Left common carotid artery plus branches (tissue), 1 donor: ENCODE measurements around the genes CRYL1 and FGF9.

- PRO-cap, result no peak
Observed at GRCh38 chr13:18946749-18947167, 234.9 kb downstream of the TUBA3C start.

DNA sequence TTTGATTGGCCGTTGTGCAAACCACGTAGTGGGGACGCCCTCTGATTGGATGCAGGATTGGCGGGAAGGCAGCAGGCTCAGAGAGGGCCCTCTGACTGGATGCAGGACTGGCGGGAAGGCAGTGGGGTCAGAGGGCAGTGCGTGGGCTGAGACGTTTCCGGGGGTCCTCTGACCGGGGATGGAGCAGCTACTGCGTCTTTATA, 198 bp upstream of the TUBA3C start:
- PRO-cap, result no peak

GRCh38 chr13:19772139-19772743, 10.5 kb downstream of the PSPC1 start:
- PRO-cap, result no peak

- PRO-cap, result bidirectional peak, plus-strand start at chr13:19863866, minus-strand start at chr13:19863519
Observed at GRCh38 chr13:19863734-19864606, 521 bp upstream of the ZMYM5 start.

DNA sequence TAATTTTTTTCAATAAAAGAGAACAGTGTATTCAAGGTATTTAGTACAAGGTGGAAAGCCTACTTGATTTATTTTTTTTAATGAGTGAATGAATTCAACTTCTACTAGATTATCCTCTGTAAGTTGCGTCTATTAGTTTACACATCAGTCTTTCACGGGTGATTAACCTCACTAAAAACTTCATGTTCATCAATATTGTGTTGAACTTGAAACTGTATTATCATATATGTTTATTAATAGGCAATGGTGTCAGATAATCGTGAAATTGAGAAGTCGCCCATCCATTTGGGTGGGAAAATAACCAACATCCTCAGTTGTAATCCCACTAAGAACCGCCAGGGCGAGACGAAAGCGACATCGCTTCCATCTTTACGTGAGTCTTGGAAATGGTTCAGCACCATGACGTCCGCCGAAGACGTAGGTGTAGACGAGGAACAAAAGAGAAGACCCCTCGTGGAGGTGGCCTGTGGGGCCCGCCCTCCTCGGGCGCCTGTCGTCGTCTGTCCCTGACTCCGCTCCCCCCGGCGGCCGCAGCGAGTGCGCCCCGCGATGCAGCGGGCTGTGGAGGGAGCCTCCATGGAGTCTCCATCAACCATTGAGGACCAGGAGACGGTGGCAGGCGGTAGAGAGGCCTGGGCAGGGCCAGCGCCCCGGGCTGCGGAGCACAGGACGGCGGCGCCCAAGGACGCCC, 1.3 kb upstream of the ZMYM2 start:
- PRO-cap, result unidirectional peak, plus-strand start at position 376 of the sequence

GRCh38 chr13:20121145-20121623, 39.7 kb downstream of the GJA3 start:
- PRO-cap, result no peak

- PRO-cap, result no peak
Observed at GRCh38 chr13:20161348-20162203, 724 bp upstream of the GJA3 start.

- PRO-cap, result no peak
Observed at GRCh38 chr13:20520280-20520852, 5.3 kb downstream of the CRYL1 start.

DNA sequence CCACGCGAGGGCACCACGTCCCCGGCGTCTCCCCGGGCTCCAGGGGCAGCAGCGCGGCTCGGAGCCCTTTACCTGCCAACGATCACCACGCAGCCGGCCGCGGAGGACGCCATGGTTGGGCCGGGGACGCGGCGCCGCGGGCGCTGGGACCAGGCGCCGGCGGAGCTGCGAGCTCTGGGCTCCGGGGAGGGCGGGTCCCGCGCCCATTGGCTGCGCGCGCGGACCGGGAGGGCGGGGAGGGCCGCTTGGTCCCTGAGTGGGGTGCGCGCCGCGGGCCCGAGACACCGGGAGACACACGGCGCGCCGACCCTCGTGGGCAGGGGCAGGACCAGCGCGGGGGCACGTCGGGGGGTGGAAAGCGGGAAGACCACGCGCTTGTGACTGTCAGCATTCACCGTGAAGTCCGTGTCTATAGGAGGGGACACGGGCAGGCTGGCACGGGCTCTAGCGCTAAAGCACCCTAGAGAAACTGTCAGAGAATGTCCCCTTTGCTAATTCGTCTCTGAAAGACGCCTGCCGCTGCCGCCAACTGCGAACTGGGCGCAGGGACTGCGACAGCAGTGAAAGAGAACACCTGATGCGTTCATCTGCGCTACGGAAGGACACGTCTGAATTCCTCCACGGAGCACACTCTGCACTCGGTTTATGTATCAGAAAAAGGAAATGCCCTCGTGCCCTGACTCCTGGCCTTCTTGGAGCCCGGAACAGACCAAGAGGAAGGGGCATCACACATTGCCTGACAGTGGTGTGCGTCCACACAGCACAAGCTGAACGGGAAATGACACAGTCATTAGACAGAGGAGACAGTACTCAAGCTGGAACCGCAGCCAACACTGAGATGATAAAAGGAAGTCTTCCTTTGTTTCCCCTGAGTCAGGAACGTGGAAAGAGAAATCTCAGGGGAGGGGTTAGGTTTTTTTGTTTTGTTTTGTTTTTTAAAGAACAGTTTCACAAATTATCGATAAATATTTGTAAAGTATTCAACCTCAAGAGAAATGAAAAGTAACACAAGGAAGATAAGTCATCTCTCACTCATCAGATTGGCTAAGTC, at the start of gene CRYL1:
TSS of gene CRYL1 (minus strand) at position 176 of the 1,051 bp plus-strand sequence.
- PRO-cap, result bidirectional peak, plus-strand start at position 264 of the sequence, minus-strand start at position 145 of the sequence

DNA sequence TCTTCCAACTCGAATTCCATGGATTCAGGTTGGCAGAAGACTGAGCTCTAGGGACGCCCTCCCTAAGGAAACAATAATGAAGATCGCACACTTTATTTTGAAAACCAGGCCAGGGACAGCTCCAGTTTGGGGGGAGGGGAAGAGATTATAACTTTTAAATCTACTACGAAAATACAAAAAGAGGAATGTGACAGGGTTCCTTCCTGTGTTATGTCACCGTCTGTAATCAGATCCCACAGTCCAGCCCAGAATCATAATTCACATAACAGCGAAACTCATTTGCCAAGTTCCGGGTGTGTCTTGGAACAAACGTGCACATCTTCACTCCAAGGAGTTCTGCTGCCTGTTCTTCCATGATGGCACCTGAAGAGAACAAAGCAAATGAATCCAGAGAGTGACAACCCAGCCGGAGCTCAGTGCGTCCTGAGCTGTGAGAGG, 25.4 kb downstream of the IL17D start:
- PRO-cap, result no peak

DNA sequence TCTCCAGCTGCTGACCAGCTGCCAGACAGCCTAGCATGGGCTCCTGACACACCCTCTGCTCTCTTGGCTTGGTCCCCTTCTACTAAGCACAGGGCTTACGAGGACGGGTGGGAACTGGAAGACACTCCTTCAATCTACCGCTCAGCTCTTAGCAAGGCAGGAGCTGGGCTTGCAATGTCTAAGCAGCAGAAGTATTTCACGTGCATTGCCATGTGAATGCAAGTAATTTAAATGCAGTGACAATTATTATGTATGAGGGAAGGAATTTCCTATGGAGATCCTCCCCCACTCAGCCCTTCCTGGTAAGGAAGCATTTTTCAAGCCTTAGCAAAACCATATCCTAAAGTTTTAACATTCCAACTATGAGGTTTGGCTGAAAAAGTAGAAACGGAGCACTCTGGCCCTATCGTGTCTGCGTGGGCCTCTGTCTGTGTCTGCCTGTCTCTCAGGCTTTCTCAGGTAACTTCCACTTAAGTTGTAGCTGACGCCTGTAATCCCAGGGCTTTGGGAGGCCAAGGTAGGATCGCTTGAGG, 63.7 kb downstream of the LATS2 start:
- PRO-cap, result no peak

GRCh38 chr13:21022944-21023570, 38.3 kb downstream of the LATS2 start:
- PRO-cap, result no peak

GRCh38 chr13:21065667-21066024, 4.3 kb upstream of the LATS2 start:
- PRO-cap, result no peak

GRCh38 chr13:21214277-21214688, 37.8 kb downstream of the MRPL57 start:
- PRO-cap, result no peak

GRCh38 chr13:21466435-21467053, 7.4 kb upstream of the ZDHHC20 start:
- PRO-cap, result no peak

- PRO-cap, result no peak
Observed at GRCh38 chr13:21519338-21519956, 60.3 kb upstream of the ZDHHC20 start.

- PRO-cap, result unidirectional peak, plus-strand start at chr13:21671076
Observed at GRCh38 chr13:21670592-21671293, at the start of gene FGF9. Gene FGF9 (plus strand): TSS chr13:21671073.

GRCh38 chr13:21930567-21931198, 259.8 kb downstream of the FGF9 start:
- PRO-cap, result no peak

- PRO-cap, result no peak
Observed at GRCh38 chr13:22745154-22745437, 435.7 kb upstream of the SGCG start.

GRCh38 chr13:23160668-23161429, 19.9 kb upstream of the SGCG start:
- PRO-cap, result no peak